RPMI7951 (cell line): ENCODE measurements around a stretch of chr5.

- RAMPAGE, long total RNA, result no peak
These were observed 169.0 kb downstream of the FAM172A start for GRCh38 chr5:93942277-93943092.

GRCh38 chr5:94123001-94123485, 11.6 kb upstream of the FAM172A start:
- RAMPAGE, long total RNA, result no peak

DNA sequence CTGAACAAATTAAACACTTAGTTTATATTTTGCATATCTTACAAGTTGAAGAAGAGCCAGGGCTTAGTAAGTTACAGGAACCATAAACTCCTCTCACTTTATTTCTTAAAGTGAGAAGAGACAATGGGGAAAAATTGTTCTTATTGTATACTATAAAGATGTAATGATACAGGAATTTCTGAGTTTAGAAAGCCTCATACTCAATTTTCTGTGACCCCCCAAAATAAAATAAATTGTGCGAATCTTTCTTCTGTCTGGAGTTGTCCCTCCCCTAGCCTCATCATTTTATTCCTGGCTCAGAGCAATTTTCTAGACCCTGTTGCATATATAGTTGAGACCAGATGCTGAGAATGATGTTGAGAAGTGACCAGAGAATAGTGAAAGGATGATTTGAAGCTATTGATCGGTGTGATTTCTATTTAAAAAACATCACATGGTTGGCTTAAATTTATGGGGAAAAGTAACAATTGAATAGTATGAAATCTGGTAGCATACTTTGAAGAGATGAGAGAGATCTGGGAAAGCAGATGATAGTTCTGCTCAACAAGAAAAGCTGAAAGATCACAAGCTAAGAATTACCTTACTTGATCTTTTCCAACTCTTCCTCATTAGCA, 313.0 kb downstream of the SLF1 start:
- RAMPAGE, long total RNA, result no peak

GRCh38 chr5:95081371-95081996, 203.4 kb downstream of the MCTP1 start:
- RAMPAGE, long total RNA, result no peak

GRCh38 chr5:95087547-95087815, 197.4 kb downstream of the MCTP1 start:
- RAMPAGE, long total RNA, result no peak

DNA sequence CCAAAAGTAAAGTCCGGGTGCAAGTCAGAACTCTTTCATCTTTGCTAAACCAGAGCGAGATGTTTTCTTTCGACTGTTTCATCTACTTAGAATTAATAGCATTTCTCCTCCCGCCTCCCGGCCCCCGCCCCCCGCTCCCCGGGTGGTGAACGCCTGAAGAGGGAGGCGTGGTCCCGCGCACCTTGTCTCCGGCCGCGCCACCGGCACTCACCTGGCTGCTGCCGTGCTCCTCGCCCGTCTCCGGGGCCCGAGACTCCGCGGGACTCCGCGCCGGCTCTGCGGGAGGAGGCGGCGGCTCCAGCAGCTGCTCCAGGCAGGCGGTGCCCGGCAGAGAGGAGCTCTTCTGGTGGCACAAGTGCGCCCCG, 1.3 kb downstream of the MCTP1 start:
- RAMPAGE, long total RNA, result no peak

- RAMPAGE, long total RNA, result no peak
These were observed 658 bp downstream of the GPR150 start for GRCh38 chr5:95620234-95621255.

- RAMPAGE, long total RNA, result no peak
These were observed 20.2 kb upstream of the RHOBTB3 start for GRCh38 chr5:95710761-95711486.

DNA sequence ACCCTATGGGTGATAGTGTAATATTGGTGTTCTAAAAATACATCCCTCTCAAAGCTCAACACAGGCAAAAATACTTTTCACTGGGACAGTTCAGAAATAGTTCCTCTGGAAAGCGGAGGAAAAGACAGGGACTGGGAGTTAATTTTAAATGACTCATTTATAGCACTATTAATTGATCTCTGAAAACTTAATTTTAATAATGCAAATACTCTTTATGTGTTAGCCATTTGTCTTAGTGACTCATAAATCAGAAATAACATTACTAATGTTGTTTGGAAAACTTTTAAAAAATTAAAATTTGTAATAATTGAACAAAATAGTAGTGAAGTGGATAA, 1.3 kb downstream of the RHOBTB3 start:
- RAMPAGE, long total RNA, result no peak

GRCh38 chr5:95734669-95735291, 3.6 kb downstream of the RHOBTB3 start:
- RAMPAGE, long total RNA, result no peak

- RAMPAGE, long total RNA, result no peak
These were observed 40.2 kb downstream of the RHOBTB3 start for GRCh38 chr5:95770973-95772093.

DNA sequence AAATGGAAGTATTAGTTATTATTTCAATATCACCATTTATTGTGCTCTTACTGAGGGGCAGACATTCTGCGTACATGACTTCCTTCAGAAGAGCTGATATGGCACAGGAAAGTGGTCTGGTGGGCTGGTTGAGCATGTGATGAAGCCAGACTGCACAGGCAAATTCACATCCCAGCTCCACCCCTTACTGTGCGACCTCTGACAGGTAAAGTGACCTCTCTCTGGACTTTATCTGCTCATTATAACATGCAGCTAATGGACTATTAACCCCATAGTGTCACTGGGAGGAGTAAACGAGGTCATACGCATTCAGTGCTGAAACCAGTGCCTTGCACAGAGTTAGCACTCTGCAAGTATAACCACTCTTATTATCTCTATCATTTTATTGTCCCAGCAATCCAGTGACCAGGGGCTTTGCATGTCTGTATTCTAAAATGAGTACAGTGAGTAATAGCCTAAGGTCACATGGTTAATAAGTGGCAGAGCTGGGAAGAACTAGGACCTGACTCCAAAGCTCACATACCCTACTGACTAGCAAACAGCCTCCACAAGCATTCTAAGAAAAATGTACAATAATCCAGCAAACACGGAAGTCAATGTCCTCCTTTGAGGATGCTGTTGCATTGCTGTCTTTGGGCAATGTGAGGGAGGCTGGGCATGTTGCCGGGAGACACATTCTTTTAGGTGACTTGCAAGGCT, 19.2 kb downstream of the GLRX start:
- RAMPAGE, long total RNA, result no peak

DNA sequence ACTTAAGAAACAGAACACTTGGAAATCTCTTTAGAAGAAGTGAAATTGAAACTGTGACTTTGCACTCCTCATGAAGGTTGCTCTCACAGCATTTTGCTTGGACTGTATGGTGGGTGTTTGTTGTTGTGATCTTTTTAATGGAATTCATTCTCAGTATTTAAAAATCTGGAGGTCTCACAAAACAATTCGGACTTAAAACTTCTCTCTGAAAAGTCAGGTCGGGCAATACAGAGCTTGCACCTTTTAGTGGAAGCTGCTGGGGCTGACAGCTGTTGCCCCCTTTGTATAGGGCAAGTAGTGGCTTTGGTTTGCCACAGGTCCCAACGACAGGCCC, 540 bp upstream of the GLRX start:
- RAMPAGE, long total RNA, result no peak

- RAMPAGE, long total RNA, result no peak
These were observed 55.6 kb upstream of the GLRX start for GRCh38 chr5:95878035-95878704.

DNA sequence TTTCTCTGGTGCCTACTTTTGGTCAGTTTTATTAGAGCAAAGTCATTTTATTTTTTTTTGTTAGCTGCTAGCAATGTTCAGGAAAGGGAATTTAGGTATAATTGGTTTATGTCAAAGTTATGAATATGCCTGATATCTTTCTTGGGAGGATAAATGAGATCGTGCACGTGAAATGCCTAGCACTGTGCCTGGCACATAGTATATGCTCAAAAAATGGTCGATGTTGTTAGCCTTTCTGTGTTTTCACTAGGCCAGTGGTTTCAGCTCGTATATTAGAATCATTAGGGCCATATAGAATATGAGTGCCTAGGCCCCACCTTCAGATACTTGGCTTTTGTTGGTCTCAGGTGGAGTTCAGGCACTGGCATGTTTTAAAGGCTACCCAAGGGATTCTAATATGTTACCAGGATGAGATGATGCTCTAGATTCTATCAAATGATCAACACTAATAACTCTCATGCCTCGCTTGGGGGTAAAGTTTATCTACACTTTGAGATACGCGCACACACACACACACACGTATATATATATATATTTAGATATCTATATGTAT, 56.8 kb downstream of the ELL2 start:
- RAMPAGE, long total RNA, result no peak

- RAMPAGE, long total RNA, result no peak
These were observed 26.0 kb downstream of the ELL2 start for GRCh38 chr5:95935489-95936211.

DNA sequence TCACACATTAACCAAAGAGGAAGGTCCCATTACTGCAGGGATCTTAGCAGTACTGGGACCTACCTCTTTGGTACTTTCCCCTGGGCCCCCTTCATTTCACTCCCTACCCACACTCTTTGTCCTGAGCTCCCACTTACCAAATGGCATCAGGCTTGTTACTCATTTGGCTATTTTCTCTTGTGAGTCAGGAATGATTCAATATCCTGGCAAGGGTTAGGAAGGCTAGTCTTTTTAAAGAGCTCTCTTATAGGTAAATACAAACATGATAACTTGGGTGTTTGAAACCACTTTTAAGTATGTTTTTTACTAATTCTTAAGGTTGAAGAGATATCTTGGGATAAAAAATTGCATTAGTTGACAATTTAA, 117.5 kb upstream of the ELL2 start:
- RAMPAGE, long total RNA, result no peak

DNA sequence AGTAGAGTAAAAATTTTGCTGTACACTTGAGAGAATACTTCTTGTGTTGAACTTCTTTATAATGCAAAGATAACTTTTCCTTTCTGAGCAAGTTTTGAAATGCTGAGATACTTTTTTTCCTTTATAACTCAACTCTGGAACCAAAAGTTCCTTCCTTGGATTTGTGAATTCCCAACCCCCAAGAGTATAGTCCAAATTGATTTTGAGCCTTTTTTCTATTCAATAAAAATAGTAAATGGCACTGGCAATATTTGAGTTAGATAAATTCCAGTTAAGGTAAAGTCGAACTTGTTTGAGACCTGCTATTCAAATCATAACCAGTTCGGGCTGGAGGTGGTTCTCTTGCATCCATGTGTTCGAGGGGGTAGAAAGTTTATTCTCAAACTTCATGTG, 160.6 kb upstream of the ELL2 start:
- RAMPAGE, long total RNA, result no peak

DNA sequence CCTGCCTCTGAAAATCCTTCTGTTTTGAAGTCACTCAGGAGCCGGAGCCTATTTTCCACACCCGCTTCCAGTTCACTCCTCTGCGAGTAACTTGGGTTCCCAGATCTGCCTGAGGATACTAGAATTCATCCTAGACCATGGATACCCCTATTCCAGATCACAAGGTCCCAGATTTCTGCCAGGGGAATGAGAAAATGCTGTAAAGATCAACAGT, 197.4 kb downstream of the PCSK1 start:
- RAMPAGE, long total RNA, result no peak

DNA sequence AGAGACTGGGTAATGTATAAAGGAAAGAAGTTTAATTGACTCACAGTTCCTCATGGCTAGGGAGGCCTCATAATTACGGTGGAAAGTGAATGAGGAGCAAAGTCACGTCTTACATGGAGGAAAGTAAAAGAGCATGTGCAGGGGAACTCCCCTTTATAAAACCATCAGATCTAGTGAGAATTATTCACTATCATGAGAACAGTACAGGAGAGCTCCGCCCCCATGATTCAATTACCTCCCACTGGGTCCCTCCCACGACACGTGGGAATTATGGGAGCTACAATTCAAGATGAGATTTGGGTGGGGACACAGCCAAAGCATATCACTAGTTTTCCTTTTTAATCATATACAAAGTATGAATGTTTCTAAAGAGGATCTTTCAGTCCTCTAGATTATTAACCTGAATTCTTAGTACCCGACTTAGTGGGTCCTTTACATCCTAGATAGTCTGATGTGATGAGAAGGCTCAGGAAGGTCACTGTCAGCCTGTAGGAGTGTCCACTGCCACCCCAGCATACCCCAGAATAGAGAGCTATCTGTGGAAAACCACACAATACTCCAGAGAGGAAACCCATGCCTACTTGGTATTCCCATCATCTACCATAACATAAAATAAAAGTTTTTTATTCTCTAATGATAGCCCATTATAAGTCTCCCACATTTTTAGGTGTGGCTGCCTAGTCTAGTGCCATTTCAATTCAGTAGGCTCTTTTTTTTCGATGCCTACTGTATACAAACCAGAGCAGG, 63.3 kb downstream of the ERAP1 start:
- RAMPAGE, long total RNA, result no peak